Mononuclear cell (primary cell): ENCODE measurements around a stretch of chr6.

GRCh38 chr6:15523900-15524466, 138.8 kb downstream of the DTNBP1 start:
- RRBS: no CpG with 5 or more reads among the region's 15 CpGs

DNA sequence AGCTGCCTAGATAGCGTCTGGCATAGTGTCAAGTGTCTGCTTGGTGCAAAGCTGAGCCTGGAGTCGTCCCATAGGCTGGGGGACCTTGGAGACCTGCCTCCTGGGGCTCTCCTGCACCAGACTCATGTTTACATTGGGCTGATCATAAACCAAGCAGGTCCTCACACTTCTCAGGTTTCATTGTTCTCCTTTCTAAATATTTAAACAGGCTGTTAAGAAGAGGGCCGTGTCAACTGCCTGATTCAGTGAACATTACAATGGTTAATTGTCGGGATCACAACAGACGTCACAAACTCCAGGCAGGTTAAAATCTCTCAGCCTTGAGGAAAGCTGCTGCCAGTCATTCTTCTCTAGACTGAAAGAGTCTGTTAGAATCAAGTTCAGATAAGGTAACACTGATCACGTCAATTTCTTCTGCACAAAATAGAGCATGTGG, 179.5 kb upstream of the MYLIP start:
- RRBS: no CpG with 5 or more reads among the region's 6 CpGs

DNA sequence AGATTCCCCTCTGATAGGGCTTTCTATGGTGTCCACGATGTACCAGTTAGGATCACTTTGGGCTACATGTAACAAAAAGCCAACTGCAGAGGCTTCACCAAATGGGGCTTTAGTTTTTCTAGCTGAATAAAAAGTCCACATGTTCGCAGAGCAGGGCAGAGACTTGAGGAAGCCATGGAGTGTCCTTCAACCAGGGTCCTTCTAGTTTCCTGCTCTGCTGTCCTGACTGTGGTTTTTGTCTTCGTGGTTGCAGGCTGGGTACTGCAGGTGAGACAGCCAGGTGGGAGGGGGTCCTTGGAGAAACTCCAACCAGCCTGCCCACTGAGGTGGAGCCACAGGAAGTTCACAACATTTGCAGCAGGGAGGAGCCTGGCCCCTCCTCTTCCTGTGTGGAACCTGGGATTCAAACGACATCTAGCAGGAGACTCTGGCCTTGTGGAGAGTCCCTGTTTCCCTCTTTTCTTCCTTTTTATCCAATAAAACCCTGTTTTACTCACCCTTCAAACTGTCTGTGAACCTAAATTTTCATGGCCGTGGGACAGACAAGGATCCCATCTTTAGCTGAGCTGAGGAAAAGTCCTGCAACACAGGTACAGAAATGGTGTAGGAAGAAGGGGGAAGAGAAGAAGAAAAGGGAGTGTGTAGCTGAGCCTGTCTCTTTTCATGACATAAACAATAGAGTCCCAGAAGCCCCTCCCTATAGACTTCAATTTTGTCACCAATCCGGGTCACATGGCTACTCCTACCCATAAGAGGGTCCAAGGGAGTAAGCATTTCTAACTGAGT, 68.7 kb upstream of the MYLIP start:
- RRBS: no CpG with 5 or more reads among the region's 6 CpGs

DNA sequence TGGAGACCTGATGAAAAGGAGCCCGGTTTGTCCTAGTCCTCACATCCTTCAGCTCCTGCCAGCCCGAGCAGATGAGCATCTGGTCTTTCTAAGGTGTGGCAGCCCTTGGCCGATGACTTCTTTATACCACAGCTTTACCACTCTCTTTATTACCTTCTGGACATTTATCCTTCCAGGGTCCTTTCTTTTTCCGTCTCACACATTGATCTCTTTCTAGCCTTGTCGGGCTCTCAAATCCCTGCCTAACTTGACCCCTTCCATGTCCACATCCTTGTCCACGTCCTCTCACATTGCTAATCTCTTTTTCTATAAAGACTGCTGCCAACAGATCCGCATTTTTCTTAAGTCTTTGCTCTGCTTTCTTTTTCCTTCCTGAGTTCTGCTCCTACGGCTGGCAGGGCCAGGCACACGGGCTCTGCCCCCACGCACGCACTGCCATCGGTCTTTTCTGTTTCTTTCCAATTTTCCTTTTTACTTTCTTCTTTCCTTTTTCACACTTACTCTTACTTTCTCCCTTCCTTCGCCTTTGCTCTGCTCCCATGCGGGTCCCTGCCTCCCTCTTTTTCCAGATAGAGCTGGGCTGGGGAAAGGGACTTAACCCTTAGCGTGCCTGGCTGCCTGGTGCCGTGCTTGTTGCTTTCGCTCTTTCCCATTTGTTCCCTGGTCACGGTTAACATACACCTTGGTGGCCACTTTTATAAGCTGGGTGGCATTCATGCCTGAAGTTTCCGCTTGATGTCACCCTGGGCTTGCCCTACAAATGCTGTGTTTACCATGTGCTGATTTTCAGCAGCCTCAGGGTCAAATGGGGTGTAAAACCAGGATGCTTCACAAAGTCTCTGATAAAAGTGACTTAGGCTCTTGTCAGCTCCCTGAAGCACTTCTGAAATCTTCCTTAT, 9.3 kb upstream of the GMPR start:
- RRBS: no CpG with 5 or more reads among the region's 19 CpGs

DNA sequence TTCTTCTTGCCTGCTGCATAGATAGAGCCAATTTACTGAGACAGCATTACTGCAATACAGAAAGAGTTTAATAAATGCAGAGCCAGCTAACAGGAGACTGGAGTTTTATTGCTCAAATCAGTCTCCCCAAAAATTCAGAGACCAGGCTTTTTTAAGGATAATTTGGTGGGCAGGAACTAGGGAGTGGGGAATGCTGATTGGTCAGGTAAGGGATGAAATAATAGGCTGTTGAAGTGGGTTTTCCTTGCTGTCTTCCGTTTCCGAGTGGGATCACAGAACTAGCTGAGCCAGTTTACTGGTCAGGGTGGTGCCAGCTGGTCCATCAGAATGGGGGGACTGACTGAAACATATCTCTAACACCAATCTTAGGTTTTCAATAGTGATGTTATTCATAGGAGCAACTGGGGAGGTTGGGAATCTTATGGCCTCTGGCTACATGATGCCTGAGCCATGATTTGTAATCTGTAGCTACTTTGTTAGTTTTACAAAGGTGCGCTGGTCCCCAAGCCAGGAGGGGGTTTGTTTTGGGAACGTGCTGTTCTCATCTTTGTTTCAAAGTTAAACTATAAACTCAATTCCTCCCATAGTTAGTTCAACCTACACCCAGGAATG, 2.7 kb upstream of the GMPR start:
- RRBS: no CpG with 5 or more reads among the region's 4 CpGs

GRCh38 chr6:16244481-16245499, 6.4 kb downstream of the GMPR start:
- RRBS: no CpG with 5 or more reads among the region's 14 CpGs

GRCh38 chr6:16267912-16268345, 29.5 kb downstream of the GMPR start:
- RRBS: no CpG with 5 or more reads among the region's 5 CpGs

DNA sequence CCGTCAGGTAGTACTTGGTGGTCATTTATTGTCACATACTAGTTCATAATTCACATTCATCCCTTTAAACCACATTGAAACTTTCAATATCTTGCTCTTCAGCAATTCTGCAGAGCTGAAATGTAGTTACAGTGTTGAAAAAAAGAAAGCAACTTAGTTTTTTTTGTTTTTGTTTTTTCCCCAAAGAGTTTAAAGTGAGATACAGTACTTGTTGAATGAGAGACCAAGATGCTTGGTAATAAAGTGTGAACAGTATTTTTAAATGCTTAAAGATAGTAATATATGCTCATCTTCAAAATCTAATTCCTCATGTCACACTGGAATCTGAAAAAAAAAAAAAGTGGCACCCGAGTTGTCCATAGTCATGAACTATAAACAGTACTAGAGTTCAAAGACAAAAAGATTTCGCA, 66.6 kb downstream of the GMPR start:
- RRBS: no CpG with 5 or more reads among the region's 3 CpGs

DNA sequence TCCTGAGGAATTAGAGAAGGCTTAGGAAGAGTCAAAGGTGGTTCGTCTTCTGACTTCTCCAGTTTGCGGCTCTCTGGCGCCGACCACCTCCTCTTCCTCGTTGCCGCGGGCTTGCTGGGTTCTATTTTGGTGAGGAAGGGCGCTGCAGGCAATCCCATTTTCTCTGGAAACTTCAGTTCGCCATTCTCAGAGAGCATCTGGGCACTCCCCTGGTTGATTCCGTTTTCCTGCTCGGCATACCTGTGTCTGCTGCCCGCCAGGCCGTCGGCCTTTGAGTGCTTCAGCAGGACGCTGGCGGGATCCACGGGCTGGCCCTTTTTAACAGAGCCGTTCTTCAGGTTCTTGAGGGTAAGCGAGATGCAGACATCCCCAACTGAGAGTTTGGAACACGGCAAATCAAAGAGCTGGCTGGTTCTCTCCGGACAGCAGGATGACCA, 68.0 kb downstream of the GMPR start:
- RRBS: no CpG with 5 or more reads among the region's 21 CpGs

DNA sequence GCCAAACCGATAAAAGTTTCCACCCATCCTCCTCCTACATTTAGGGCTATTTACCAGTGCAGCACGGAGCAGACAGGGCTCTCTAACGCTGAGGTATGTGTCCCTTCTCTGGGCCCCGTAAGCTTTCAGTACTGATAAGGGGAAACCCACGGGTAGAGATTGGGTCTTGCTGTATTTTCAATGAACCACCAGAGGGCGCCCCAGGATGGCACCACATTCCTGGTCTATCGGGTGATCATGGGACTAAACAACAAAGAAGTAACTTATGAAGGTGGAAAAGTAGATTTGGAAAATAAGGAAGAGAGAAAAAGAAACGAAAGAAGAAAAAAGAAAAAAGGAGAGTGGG, 93.7 kb downstream of the GMPR start:
- RRBS: no CpG with 5 or more reads among the region's 8 CpGs

- RRBS: 99% methylated on average over 5 of the region's 16 CpGs
Observed at GRCh38 chr6:16337075-16338076, 99.0 kb downstream of the GMPR start.

- RRBS: no CpG with 5 or more reads among the region's 12 CpGs
Observed at GRCh38 chr6:16352123-16352808, 113.9 kb downstream of the GMPR start.

- RRBS: no CpG with 5 or more reads among the region's 5 CpGs
Observed at GRCh38 chr6:16400012-16400815, 161.8 kb downstream of the GMPR start.

- RRBS: no CpG with 5 or more reads among the region's 6 CpGs
Observed at GRCh38 chr6:16416660-16417079, 178.3 kb downstream of the GMPR start.

DNA sequence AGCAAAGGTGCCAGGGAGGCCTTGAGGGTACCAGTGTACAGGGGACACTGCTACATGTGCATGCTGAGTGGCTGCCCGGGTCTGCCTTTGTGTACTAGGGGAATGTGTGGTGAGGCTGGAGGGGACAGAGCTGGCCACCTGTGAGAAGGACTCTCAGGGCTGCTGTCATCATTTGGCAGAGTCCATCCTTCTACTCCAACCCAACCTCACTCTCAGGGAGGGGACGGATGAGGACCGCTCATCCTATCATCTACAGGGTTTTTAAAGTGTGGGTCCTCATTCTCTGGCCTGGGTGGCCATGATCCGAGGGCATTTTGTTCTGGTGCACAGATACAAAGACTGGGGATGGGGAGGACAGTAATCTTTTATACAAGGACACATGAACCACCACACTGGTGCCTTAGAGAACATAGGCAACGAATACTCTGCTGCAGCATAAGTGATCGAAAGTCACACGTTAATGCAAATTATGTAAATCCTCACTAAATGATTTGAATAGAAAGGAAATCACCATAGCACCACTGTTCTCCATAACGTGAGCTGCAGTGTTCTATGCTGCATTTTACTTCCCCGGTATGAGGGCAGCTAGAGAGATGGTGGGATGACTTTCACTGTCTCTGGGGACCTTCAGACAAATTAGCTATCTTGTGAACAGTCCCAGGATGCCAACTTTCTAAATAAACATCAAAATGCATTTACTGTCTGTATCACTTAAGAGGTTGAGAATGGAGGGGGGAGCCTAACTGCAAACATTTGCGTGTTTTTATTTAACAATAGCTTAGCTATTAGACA, 181.5 kb downstream of the GMPR start:
- RRBS: no CpG with 5 or more reads among the region's 10 CpGs

GRCh38 chr6:16681120-16681536, 80.1 kb downstream of the ATXN1 start:
- RRBS: no CpG with 5 or more reads among the region's 6 CpGs

GRCh38 chr6:16712692-16713437, 48.4 kb downstream of the ATXN1 start:
- RRBS: no CpG with 5 or more reads among the region's 11 CpGs

DNA sequence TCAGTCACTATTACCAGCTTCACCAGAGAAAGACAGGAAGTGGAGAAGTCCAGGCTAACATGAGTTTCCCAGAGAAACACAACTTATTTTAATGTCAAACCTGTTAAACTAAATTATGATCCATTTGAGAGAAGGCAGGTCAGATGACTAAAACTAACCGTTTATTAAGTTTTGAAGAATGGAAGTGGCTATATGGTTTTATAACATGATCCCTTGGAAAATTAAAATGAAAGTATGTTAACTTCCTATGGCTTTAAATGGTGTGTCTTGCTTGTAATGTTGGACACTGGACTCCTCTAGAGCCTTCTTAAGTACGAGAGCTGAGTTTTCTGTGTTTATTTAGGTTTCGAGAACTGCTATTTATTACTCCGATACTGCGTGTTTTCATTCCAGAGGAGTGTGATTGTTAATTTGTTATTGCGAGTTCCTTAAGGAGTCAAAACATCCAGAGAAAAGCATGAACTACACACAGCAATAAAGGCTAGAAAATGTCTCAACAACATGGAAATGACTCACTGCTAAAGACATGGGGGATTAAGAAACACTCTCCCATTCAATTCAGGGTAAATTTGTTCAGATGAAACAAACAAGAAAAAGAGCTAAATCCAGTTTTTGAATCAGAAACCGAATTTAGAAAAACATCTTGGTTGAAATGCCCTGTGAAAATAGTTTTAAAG, 36.2 kb downstream of the ATXN1 start:
- RRBS: no CpG with 5 or more reads among the region's 7 CpGs

GRCh38 chr6:16760564-16760695, 830 bp downstream of the ATXN1 start:
- RRBS: under 1% methylated on average over 13 of the region's 19 CpGs

GRCh38 chr6:16781264-16781707, 20.0 kb upstream of the ATXN1 start:
- RRBS: no CpG with 5 or more reads among the region's 4 CpGs